Hair follicular keratinocyte (primary cell): ENCODE data around the genes SPC24 and ZNF491.

DNA sequence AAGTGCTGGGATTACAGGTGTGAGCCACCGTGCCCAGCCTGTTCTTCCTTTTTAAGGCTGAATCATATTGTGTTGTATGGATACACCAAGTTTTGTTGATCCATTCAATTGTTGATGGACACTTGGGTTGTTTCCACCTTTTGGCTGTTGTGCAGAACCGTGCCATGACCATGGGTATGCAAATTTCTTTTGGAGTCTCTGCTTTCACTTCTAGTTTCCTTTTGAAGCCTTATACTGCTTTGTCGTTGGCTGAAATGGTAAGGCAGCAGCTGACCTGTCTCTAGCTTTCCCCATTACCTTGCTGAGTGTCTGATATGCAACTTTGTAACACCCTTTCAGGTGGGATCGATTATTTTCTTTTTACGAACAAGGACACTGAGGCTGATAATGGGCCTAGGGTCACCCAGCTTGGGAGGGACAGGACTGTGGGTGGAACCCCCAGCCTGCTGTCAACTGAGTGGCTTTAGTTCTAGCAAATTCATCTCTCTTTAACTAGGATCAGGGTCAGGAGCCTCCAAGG, 3.4 kb upstream of the CARM1 start:
- RAMPAGE, long total RNA = no peak

DNA sequence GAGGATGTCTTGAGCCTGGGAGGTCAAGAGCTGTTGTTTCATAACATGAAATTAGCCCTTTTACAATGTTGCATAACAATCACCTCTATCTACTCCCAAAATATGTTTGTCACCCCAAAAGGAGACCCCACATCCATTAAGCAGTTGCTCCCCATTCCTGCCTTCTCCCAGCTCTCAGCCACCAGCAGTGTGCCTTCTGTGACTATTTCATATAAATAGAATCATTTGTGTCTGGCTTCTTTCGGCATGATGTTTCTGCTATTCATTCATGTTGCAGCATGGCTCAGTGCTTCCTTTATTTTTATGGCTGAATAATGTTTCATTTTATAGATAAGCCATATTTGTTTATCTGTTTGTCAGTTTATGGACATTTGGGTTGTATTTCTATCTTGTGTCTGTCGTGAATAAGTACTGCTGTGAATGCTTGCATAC, 28.2 kb downstream of the YIPF2 start:
- RAMPAGE, long total RNA = no peak

DNA sequence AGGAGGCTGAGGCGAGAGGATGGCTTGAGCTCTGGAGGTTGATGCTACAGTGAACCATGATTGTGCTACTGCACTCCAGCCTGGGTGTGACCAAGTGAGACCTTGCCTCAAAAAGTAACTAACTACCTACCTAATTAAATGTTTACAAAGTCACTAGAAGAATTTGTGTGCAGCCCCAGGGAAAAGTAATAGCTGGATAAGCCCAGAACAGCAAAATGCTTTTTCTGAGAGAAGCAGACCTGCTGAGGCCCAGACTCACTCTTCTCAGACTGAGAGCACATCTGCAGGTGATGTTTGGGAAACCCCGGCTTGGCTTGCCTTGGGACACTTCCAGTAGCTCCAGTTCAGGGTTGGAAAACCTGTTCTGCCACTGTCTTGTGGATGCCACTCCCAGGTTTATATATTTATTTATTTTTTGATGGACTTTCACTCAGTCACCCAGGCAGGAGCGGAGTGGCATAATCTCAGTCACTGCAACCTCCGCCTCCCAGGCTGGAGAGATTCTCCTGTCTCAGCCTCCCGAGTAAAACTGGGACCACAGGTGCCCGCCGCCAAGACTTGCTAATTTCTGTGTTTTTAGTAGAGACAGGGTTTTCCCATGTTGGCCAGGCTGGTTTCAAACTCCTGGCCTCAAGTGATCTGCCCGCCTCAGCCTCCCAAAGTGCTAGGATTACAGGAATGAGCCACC, 8.0 kb upstream of the SMARCA4 start:
- RAMPAGE, long total RNA = no peak

DNA sequence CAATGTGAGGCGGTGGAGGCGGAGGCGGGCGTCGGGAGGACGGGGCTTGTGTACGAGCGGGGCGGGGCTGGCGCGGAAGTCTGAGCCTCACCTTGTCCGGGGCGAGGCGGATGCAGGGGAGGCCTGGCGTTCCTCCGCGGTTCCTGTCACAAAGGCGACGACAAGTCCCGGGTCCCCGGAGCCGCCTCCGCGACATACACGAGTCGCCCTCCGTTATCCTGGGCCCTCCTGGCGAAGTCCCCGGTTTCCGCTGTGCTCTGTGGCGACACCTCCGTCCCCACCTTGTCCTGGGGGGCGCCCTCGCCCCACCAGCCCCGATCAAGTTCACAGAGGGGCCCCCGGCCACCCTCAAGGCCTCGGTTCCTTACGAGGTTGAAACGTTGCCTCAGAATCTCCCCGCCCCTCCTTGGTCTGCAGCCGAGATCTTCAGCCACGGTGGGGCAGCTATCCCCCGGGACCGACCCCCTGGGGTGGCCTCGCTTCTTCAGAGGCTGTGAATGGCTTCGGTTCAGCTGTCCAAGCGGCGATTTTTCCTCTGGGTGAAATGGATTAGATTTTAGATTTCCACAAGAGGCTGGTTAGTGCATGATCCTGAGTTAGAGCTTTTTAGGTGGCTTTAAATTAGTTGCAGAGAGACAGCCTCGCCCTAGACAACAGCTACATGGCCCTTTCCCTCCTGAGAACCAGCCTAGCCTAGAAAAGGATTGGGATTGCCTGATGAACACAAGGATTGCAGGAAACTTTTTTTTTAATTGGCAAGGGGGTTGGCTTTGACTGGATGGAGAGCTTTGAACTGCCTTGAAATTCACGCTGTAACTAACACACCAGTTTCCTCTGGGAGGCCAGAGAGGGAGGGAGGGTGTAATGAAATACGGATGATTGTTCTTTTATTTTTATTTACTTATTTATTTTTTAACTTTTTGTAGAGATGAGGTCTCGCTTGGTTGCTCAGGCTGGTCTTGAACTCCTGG, 1.5 kb downstream of the LDLR start:
- RAMPAGE, long total RNA = no peak

DNA sequence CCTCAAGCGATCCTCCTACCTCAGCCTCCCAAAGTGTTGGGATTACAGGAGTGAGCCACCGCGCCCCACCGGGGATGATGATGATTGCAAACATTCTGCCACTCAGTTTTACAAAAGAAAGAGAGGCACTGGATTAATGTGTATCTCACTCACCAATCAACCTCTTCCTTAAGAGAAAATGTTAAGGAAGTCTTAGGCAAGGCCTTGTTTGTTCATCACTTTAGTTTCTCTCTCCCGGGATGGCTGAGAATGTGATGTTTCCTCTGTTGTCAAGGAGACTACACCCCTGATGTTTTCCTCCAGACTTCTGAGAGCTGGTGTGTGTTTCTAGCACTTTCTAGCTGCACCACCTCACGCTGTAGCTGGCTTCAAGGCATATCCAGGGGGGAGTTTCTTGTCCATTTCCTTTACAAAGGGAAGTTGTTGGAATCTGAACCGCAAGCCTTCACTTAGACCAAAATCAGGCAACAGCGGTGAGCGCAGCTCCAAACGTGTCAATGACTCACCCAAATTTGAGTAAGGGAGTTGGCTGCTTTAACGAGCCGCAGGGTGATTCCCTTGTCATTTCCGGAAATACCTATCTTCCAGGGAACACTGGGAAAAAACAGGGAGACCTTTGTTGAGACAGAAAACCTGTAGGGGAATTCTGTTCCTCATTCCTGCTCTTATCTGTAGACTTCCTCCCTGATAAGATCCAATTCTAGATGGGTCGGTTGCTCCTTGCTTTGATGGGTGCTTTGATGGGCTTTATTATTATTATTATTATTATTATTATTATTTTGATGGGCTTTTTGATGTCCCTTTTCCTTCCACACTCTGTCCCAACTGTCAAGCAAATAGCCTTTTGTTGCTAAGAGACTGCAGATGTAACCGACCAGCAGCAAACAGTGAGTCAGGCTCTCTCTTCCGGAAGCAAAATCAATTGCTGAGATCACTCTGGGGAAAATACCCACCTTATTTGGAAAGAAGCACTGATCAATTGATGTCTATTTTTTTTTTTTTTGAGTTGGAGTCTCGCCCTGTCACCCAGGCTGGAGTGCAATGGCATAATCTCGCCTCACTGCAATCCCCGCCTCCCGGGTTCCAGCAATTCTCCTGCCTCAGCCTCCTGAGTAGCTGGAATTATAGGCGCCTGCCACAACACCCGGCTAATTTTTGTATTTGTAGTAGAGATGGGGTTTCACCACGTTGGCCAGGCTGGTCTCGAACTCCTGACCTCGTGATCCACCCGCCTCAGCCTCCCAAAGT, 2.6 kb downstream of the LDLR start:
- RAMPAGE, long total RNA = no peak

DNA sequence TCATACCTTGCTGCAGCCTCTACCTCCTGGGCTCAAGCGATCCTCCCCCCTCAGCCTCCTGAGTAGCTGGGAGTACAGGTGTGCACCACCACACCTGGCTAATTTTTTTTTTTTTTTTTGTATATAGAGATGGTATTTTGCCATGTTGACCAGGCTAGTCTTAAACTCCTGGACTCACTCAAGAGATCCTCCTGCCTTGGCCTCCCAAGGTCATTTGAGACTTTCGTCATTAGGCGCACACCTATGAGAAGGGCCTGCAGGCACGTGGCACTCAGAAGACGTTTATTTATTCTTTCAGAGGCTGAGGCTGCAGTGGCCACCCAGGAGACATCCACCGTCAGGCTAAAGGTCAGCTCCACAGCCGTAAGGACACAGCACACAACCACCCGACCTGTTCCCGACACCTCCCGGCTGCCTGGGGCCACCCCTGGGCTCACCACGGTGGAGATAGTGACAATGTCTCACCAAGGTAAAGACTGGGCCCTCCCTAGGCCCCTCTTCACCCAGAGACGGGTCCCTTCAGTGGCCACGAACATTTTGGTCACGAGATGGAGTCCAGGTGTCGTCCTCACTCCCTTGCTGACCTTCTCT, 32.6 kb downstream of the SPC24 start:
- RAMPAGE, long total RNA = no peak

DNA sequence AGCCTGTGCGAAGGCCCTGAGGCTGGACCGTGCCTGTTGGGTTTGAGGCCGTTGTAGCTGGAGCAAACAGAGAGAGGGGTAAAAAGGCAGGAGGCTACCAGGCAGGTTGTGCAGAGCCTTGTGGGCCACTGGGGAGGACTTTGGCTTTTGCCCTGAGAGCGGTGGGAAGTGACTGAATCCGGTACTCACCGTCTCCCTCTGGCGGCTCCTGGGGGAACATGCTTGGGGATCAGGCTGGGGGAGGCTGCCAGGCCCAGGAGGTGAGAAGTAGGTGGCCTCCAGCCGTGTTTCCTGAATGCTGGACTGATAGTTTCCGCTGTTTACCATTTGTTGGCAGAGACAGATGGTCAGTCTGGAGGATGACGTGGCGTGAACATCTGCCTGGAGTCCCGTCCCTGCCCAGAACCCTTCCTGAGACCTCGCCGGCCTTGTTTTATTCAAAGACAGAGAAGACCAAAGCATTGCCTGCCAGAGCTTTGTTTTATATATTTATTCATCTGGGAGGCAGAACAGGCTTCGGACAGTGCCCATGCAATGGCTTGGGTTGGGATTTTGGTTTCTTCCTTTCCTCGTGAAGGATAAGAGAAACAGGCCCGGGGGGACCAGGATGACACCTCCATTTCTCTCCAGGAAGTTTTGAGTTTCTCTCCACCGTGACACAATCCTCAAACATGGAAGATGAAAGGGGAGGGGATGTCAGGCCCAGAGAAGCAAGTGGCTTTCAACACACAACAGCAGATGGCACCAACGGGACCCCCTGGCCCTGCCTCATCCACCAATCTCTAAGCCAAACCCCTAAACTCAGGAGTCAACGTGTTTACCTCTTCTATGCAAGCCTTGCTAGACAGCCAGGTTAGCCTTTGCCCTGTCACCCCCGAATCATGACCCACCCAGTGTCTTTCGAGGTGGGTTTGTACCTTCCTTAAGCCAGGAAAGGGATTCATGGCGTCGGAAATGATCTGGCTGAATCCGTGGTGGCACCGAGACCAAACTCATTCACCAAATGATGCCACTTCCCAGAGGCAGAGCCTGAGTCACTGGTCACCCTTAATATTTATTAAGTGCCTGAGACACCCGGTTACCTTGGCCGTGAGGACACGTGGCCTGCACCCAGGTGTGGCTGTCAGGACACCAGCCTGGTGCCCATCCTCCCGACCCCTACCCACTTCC, 24.3 kb downstream of the SPC24 start:
- RAMPAGE, long total RNA = no peak

GRCh38 chr19:11135799-11136916, 19.4 kb downstream of the SPC24 start:
- RAMPAGE, long total RNA = no peak

DNA sequence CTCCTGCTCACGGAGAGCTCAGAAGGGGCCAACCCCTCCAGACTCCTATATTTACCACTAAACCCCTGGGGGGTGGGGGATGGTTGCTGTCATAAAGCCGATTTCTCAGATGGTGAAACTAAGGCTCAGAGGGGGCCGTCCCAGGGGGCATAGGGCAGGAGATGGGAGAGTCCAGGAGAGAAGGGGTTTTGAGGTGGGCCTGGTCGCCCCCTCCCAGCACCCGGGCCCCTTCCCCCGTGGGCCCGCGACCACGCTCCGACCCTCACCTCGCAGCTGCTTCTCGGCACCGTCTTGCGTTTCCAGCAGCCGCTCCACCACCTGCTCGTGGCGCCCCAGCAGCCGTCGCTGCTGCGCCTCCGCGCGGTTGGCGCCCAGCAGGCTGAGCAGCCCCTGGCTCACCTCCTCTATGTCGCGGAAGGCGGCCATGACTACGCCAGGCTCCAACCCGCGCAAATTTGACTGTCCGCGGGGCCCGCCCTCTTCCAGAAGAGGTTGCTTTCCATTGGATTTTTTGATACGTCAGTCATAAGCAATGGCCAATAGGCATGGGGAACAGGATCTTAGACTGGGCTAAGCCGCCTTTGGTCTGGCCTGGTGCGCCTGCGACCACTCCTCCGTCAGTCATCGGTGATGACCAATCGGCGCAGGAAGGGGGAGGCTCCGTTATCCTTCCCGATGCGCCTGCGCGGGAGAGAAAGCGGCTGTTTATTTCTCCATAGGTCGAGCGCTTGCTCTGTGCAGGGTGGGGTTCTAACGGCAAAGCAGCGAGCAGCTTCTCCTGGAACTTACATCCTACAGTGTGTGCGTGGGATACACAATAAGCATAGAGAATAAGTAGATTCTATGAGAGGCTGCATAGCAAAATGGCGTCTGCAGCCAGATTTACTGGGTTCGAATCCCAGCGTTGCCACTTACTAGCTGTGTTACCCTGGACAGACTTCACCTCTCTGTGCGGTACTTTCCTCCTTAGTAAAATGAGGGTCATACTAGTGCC, at the start of gene SPC24:
Gene SPC24 (minus strand): TSS at position 432 of the 994 bp plus-strand sequence.
- RAMPAGE, long total RNA = no peak

DNA sequence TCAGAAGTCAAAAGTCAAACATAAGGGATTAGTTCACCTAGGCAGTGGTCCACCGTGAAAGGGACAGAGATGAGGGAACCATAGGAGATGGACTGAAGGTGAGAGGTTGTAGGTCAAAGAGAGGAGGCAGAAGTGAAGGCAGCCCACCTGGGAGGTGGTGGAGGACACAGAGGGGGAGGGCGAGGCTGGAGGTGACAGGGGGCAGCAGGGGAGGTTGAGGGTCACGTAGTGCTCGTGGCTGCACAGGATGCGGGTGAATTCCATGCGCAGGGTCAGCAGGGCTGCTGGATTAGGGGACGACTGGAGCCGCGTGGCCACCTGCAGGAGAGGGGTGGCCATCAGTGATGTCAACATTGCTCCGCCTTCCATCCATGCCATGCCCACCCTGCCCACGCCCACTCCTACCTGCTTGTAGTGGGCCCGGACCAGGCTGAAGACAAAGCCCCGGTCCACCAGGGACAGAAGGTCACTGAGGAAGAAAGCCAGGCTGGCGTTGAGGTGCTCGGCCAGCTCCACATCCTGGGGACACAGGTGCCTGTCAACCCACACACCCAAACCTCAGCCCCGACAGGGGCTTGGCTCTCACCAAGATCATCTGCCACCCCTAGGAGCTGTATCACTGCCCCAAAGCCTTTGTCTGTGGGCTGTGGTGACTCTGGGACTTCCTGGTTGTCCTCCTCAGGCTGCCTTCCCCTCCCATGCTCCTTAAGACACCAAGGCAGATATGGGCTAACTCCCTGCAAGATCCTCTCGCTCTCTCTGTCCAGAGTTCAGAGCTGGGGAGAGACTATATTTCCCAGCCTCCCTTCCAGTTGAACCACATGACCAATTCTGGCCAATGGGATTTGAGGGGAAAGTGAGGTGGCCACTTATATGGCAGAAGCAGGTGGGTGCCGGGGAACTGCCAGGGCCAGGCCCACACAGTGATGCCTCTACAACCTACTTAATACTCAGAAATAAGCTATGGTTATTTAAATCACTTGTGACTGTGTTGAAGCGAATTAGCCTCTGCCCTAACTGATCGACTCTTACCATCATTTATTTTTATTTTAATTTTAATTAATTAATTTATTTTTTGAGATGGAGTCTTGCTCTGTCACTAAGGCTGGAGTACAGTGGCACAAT, 16.5 kb upstream of the ANGPTL8 start:
- RAMPAGE, long total RNA = no peak

- RAMPAGE, long total RNA = no peak
These were observed 2.8 kb upstream of the ANGPTL8 start for GRCh38 chr19:11236398-11237230.

GRCh38 chr19:11251649-11252339, 10.5 kb downstream of the DOCK6 start:
- RAMPAGE, long total RNA = no peak

- RAMPAGE, long total RNA = no peak
These were observed 4.7 kb downstream of the EPOR start for GRCh38 chr19:11379381-11379909.

- RAMPAGE, long total RNA = no peak
These were observed 17.1 kb downstream of the PRKCSH start for GRCh38 chr19:11452475-11453033.

GRCh38 chr19:11798165-11799445, at the start of gene ZNF491:
ZNF491 (plus strand) TSS chr19:11798523.
- RAMPAGE, long total RNA = no peak

- RAMPAGE, long total RNA = no peak
These were observed 602 bp downstream of the ZNF439 start for GRCh38 chr19:11848904-11849751.

DNA sequence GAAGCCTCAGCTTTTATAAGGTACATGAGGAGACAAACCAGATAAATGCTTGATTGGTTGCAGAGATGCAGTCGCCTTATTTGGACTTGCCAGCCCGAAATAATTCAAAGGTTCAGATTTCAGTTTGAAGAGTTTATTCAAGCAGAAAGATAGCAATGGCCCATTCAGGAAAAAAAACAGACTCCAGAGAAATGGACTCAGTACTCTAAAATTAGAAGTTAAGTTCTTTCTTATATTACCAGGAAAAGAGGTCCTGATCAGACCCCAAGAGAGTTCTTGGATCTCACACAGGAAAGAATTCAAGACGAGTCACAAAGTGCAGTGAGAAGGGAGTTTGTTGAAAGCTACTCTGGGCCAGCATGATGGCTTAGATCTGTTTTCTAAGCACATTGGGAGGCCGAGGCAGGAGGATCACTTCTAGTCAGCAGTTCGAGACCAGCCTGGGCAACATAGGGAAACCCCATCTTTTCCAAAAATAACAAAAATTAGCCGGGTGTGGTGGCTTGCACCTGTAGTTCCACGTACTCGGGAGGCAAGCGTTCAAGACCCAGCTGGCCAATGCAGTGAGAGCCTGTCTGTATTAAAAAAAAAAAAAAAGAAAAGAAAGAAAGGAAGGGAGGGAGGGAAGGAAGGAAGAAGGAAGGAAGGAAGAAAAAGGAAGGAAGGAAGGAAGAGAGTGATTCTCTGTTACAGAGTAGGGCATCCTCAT, 3.4 kb downstream of the ZNF69 start:
- RAMPAGE, long total RNA = no peak

- RAMPAGE, long total RNA = no peak
These were observed 27.8 kb downstream of the ZNF844 start for GRCh38 chr19:12091988-12093139.

GRCh38 chr19:12271490-12271775, 23.2 kb downstream of the ZNF44 start:
- RAMPAGE, long total RNA = no peak

GRCh38 chr19:12293207-12293440, 1.6 kb downstream of the ZNF44 start:
- RAMPAGE, long total RNA = no peak